ENCODE data around the gene CBFA2T3.

- PRO-cap: no peak
Measured at GRCh38 chr16:88599652-88600613, 29.7 kb downstream of the ZC3H18 start.

DNA sequence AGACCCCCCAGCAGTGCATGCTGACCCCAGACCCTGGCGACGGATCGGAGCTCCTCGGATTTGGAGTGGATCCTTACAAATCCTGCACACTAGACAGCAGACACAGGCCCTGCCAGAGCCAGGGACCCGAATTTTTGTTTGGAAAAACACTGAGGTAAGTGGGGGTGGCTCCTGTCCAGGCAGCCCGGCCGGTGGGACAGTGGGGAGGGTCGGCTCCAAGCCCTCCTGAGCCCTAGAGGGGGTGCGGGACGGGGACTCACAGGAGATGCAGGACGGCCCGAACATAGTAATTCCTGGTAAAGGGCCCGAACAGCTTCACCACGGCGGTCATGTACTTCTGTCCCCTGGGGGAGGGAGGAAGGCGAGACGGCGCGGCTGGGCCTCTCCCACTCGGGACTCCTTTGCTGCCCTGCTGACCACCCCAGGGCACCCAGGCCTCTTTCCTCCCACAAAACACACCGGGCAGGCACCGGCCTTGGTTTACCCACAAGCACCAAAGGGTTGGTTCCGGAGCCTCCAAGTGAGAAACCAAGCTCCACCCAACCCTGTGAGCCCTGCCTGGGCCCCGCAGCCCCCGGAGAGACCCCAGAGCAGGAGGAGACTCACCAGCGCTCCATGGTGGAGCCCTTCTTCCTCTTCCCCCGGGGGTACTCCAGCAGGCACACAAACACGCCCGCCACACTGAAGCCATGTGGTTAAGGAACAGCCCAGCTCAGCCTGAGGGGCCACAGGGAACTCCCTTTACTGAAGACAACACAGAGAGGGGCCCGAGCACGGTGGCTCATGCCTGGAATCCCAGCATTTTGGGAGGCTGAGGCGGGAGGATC is 4.1 kb downstream of the CYBA start:
- PRO-cap: no peak

DNA sequence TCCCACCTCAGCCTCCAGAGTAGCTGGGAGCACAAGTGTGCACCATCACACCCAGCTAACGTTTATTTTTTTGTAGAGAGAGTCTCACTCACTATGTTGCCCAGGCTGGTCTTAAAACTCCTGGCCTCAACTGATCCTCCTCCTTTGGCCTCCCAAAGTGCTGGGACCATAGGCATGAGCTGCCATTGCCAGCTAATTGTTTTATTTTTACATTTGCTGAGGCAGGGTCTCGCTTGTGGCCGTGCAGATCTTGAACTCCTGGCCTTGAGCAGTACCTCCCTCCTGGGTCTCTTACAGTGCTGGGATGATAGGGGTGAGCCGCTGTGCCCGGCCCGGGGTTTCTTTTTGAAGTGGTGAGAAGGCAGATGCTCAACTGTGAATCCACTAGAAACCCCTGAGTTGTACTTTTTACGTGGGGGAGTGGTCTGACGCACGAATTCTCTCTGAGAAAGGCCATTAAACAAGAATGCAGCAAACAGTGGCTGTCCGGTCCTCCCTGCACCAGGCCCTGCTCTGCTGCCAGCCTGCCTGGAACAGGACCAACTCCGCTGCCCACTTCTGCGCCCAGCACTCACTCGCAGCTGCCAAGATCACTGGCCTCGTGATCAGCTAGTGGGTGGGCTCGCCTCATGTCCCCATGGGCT is 12.6 kb downstream of the CTU2 start:
- PRO-cap: no peak

- PRO-cap: no peak
Measured at GRCh38 chr16:88759163-88759718, 25.8 kb downstream of the PIEZO1 start.

- PRO-cap: no peak
Measured at GRCh38 chr16:88853265-88853905, 3.4 kb downstream of the GALNS start.

DNA sequence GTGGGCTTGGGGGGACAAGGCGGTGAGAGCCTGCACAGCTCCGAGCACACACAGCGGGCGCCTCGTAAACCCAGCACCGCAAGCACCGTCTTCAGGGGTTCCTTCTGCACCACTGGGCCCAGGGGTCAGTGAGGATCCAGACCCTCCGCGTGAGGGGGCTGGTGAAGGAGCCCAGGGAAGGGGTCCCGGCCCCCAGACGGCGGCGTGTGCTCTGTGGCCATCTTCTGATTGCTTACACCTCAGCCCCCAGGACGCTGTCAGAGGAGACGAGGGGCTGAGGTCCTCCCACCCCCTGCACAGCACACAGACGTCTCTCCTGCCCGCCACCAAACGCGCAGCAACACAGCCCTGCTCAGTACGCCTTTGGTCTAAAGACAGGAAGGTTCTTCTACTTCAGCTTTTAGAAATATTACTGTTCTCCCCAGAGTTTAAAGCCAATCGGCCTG is 2.8 kb downstream of the CBFA2T3 start:
- PRO-cap: no peak

DNA sequence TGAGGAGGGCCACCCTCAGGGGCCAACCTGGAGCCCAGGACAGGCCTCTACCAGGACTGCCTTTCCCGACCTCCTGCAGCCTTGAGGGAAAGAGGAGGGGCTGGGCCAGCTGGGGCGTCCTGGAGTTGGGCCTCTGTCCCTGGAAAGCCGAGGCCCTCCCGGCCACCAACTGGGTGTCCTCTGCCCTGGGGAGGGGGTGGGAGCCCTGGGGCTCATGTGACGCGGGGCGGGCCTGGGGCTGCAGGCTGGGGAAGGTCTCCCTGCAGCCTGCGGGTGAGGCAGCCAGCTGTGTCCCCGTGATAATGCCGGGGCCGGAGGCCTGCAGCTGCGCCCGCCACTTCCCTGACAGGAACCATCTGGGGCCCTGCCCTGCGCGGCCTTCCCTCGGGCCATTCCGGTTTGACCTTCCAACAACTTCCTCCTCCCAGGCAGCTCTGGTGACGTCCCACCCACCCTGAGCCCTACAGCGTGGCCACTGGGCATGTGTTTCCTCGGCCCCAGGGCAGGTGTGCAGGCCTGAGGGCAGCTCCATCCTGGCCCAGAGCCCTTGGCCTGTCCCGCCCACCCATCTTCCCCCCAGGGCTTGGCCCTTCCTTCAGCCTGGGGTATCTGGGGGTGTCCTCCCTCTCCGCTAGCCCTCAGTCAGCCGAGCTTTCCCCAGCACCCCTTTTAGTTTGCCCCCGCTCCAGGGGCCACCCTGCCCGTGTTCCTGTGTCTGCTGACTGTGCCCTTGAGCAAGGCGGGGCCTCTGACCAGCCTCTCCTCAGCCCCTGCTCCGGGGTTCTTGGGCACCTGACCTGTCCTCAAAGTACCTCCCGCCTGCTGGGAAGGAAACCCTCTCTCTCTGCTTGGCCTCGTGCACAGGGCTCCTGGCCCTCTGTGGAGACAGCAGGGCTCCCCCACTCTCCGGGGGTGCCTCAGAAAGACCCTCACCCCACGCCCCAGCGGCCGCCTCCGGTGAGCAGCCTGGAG is at the start of gene CBFA2T3:
TSS of gene CBFA2T3 (minus strand) at position 401 of the 972 bp plus-strand sequence.
- PRO-cap: no peak

DNA sequence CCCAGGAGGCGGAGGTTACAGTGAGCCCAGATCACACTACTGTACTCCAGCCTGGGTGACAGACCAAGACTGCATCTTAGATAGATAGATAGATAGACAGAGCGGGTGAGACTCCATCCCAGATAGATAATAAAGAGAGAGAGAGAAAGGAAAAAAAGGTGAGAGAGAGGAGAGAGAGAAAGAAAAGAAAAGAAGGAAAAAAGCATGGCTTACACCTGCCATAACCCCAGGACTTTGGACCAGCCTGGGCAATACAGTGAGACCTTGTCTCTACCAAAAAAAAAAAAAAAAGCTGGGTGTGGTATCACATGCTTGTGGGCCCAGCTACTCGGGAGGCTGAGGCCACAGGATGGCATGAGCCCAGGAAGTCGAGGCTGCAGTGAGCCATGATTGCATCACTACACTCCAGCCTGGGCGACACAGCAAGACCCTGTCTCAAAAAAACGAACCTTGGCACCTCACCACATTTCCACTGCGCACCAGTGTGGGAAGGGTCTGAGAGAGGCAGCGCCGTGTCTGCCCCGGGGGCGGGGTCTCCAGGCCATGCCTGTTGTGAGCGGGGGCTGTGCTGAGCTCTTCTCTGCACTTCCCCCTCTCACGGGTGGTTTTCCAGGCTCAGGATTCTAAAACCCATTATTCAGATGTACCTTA is 6.2 kb downstream of the ACSF3 start:
- PRO-cap: no peak

DNA sequence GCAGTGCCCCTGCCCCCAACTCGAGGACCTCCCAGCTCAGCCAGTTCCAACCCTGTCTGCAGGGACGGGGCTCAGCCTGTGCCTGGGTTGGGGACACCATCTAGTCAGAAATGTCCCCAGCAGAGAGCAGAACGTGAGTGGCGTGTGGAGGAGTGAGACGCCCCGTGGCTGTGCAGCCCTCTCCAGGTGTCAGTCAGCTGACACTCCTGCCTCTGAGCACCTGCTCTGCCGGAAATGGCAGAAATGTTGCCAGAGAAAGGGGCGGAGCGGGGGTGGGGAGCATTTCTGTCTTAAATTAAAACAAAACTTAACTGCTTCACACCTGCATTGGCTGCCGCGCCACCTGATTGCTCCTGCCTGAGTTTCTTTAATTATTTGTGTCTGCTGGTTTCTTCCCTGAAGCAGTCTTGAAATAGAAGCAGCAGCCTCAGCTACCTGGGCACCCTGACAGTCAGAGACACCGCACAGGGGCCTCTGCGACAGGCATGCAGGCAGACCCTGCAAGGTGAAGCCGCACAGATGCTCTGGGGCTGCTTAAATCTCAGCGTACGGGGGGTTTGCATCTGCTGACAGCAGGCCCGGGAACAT is 29.0 kb downstream of the ACSF3 start:
- PRO-cap: no peak

DNA sequence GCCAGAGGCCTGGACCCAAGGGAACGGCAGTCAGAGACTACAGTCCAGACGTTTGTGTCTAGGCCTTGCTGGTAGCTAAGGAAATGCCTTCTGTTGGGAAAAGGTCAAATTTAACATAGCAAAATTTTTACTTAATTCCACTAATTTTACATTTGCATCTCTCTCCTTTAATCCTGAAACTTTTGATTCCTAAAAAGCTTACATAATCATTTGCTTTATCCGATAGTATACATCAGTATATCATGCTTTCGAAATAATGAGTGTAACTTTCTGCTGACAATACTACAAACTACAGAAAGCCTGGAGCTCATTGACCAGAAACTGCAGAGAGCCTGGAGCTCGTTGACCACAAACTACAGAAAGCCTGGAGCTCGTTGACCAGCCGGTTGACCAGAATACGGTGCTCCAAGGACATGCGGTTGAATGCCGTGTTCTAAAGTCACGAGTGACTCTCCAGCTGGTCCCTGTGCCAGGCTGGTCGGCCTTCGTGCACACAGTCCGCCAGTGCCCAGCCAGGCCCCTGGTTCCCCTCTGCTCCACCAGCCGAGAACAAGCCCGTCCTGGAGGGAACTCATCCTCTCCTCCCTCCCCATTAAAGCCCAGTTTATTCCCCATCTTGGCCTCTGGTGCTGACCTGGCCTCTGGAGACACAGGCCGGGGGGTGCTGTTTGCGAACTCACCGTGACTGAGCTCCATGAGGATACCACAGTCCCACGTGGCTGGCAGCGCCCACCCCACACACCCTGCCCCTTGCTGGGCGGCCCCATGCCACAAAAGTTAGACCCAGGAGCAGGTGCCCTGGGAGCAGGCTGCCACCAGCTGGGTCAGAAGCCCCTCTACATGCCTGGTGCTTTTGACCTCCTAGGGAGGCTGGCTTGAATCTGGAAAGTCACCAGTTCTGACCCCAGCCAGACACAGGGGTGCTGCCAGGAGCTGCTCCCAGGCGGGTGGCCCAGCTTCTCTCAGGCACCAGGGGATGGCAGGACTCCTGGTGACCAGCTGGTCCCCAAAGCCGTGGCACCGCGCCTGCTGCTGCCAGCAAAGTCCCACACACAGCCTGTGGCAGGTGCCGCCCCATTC is 15.6 kb upstream of the CDH15 start:
- PRO-cap: unidirectional peak, plus-strand start at position 291 of the sequence

GRCh38 chr16:89174617-89175220 is 3.2 kb downstream of the CDH15 start:
- PRO-cap: no peak

DNA sequence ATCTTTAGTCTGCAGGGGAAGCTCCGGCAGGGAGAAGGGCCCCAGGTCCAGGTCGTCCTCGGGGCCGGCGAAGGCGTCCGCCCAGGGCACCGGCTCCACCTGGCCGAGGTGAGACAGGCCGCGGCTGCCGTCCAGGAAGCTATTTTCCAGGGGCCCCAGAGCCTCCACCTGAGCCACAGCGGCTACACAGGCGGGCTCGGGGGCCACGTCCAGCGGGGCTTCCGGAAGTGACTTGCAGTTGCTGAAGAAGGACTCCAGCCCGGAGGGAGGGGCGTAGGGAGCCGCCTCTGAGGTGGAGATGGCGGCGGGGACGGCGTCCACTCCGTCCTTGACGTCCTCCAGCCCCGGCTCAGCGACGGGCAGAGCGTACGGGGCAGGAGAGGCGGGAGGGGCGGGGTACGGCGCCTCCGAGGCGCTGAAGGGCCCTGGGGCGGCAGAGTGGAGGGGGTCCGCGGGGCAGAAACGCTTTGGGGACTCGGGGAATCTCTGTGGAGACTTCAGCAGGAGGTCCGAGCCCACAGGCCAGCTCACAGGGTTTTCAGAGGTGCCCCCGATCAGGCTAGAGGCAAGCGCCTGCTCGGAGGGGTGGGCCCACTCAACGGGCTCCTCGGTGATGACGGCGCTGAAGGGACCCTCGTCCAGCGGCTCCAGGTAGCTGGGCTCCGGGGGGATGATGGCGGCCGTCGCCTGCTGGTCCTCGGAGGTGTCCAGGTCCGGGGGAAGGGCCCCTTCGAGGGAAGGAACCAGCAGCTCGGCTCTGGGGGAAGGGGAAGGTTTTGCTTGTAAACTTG is 62.8 kb downstream of the ZNF778 start:
- PRO-cap: no peak

DNA sequence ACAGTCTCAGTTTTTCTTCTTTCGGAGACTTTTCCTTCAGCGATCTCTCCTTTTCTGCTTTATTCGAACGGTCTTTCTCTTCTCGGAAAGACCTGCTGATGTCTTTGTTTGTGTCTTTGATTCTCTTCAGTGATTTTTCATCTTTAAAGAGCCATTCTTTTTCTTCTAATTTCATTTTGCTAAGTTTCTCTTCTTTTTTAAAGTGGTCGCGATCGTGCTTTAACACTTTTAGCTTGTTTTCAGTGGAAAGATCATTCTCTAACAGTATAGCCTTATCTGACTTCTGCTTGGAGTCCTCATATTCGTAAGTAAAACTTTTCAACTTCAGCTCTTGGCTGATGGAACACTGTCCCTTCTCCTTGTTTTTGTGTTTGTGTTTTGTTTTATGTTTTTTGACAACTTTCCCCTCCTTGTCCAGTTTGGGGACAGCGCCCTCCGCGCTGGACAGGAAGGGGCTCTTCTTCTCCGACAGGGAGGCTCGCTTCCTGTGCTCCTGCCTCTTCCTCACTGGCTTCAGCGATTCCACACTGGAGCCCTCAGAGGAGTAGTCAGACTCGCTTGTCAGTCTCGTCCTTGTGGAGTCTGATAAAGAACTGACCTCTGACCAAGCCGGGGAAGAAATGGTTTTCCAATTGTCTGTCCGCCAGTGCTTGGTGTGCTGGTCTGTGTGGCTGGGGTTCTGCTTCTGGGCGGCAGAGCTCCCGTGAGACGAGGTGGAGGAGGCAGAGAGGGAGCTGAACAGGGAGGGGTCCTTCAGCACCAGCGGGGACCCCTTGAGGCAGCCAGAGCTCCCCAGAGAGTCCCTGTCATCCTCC is 67.0 kb downstream of the ZNF778 start:
- PRO-cap: no peak

DNA sequence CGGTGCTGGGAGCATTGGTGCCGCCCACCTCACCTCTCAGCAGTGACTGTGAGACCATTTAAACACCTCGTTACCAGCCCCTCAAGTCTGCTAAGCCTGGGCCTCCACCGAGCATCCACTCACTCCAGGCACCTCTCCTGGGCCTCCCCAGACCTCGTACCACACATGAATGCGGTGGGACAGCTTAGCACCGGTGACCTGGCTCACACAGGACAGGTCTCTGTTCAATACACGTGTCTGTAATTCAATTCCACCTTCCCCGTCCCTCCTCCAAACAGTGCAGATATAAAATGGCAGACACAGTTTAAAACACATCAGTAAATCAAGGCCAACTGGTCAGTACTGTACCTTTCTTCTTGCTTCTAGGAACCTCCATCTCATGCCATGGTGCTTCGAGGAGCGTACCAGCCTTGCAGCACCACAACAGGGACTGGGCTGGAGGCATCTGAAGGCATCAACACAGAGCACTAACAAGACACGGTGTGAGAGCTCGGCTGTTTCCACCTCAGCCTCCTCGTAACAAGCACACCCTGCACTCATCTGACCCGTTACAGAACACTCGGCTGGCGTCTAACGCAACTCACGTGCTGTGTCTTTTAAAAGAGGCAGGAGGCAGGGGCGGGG is 73.9 kb downstream of the ZNF778 start:
- PRO-cap: no peak

DNA sequence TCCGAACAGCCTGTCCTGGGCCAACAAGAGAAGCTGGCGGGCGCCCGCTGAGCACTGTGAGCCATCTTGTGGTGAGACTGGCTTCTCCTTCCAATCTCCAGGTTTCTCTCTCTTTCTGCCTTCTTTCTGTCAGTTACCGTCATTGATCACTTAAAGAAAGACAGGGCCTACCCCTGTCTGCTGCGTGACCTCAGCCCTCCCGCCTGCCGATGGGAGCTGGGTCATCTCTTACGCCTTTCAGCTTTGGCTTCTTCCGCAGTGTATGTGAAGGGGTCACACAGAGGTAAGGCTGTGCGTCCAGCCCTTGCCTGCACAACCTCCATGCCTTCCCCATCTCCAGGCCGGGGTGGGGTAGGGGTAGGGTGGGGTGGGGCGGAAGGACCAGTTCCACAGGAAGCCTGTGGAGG is 80.2 kb downstream of the ZNF778 start:
- PRO-cap: no peak

DNA sequence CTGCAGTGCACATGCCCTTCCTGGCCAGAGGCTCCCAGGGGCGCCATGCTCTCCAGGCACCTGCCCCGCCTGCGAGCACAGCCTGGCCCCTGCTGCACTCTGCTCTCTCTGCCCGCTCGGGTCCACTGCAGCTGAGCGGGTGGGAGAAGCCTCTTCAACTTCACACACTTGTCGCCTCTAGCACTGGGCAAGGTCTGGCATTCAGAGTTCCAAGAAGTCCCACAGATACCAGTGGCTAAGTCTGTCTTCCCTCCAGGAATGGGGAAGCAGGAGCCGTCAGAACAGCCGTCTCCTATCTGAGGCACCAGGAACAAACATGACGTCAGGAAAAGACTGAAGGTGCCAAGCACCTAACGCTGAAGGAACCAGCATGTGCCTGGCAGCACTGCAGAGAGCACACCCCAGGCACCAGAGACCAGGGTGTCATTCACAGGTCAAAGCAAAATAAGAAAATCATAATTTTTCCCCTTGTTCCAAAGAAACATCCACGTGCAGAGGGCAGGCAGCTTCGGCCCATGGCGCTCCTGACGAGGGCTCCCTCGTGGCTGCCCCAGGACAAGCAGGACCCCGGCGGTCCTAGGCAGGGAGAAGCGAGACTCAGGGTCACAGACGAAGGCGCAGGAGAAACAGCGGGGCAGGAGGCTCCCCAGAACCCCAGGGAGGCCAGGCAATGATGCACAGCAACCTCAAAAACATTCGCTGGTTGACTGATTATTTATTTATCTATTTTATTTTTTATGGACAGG is 83.1 kb downstream of the ZNF778 start:
- PRO-cap: no peak

DNA sequence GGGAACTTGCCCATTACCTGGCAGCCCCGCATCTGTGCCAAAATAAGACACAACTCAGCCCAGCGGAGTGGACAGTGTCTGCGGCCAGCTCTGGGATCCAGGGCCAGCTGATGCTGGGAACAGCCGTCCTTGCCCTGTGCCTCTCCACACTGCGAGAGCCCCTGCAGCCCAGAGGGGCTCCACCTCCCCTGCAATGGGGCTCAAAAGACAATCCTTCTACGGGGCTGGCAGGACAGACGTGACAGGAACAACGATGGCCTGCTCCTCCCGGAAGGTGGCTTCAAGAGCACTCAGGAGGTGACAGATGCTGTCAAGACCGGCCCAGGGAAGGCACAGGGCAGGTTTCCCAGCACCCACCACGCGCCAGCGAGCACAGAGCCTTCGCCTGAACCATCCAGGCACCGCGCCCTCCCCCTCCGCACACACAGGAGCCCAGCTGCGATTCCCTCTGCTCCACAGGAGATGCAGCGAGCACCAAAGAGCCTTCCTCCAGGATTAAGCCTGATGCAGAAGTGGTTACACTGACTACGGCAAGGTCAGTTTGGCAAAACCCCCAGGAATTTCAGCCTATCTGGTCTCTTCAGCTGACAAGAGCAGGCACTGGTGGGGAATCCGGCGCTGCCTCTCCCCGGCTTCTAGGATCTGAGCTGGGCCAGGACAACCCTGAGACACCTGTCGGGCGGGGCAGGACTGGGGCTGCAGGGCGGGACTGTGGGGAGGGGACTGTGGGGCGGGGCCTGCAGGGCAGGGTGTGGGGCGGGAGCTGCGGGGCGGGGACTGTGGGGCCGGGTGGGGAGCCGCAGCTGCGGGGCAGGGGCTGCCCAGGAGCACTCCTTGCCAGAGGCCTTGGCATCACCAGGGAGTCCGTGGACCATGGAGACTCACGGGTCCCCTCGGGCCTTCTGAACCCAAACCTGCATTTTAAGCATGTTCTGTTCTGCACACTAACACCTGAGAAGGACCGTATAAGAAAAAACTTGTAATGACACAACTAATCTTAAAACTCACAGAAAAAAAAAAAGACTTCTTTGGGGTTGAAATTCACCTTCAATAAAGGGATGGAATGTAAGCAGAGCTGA is 103.5 kb downstream of the ZNF778 start:
- PRO-cap: no peak

- PRO-cap: no peak
Measured at GRCh38 chr16:89371632-89372127, 118.7 kb downstream of the ANKRD11 start.

- PRO-cap: no peak
Measured at GRCh38 chr16:89391767-89392826, 98.3 kb downstream of the ANKRD11 start.

- PRO-cap: no peak
Measured at GRCh38 chr16:89407198-89408441, 82.7 kb downstream of the ANKRD11 start.

Measured in endodermal cell (in vitro differentiated cells).